OCI-LY7 (cell line): ENCODE data around the gene PRICKLE2.

DNA sequence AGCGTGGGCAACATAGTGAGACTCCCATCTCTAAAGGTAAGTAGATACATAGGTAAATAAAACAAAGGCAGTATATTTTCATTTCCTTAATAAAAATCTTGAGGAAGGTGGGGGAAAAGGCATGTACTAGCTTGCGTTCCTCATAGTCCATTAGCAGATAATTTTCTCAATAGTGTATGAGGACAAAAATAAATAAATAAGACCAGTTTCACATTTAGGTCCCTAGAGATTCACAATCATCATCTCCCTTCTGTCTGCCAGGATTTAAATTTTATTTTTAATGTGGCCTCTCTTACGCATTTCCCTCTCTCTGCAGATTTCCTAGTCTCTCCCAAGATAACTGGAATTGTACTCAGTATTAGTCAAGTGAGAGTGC, 839.1 kb downstream of the FHIT start:
- PRO-cap, result no peak
- RAMPAGE, long total RNA, result no peak

- PRO-cap, result no peak
- RAMPAGE, long total RNA, result no peak
Observed at GRCh38 chr3:60469469-60469989, 781.7 kb downstream of the FHIT start.

DNA sequence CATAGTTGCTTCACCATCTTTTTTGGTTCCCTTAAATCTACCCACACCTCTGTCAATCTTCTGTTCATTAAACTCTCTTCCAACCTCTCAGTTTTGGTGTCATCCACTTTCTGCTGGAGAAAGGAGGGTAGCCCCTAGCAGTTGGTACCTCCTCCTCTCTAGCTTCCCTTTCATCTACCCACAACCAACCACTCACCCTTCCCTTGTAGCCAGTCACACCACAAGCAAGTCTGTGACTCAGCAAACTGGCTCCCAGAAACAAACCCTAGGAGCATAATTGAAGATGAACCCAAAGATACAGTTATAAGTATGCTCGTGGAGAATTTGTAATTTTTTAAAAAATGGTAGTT, 318.6 kb downstream of the FHIT start:
- PRO-cap, result no peak
- RAMPAGE, long total RNA, result no peak

- PRO-cap, result no peak
- RAMPAGE, long total RNA, result no peak
Observed at GRCh38 chr3:61593882-61594576, 32.7 kb downstream of the PTPRG start.

DNA sequence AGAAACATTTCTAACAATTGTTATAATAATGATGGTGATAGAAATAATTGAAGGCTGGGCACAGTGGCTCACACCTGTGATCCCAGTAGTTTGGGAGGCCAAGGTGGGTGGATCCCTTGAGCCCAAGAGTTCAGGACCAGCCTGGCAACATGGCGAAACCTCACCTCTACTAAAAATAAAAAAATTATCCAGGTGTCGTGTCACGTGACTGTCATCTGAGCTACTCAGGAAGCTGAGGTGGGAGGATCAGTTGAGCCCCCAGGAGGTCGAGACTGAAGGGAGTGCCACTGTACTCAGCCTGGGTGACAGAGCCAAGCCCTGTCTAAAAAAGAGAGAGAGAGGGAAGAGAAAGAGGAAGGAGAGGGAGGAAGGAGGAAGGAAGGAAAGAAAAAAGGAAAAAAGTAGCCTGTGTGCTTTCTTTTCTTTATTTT, 140.2 kb downstream of the PTPRG start:
- PRO-cap, result no peak
- RAMPAGE, long total RNA, result no peak

DNA sequence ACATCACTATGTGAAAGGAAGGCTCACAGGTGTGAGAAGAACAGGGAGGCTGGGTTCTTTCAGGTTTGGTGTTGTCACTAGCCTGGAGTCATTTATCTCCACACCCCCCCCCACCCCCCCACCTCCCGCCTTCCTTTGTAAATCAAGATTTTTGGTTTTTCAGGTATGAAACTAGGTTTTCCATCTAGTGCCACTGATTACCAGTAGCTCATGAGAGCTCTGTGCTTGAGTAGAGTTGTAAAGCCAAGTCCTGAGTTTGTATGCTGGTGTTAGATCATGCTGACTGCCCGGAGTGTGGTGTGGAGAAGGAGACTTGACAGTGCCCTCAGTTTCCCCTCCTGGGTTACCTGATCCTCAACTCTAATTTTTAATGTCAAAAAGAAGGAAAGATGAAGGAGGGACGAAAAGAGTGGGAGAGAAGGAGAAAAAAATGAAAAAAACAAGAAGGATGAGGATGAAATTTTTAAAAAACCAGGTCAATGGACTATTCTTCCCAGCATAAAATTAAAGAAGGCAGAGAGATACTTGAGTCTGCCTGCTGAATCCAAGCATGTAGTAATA, 236.2 kb downstream of the PTPRG start:
- PRO-cap, result no peak
- RAMPAGE, long total RNA, result no peak

- PRO-cap, result no peak
- RAMPAGE, long total RNA, result no peak
Observed at GRCh38 chr3:61885665-61886063, 324.3 kb downstream of the PTPRG start.

DNA sequence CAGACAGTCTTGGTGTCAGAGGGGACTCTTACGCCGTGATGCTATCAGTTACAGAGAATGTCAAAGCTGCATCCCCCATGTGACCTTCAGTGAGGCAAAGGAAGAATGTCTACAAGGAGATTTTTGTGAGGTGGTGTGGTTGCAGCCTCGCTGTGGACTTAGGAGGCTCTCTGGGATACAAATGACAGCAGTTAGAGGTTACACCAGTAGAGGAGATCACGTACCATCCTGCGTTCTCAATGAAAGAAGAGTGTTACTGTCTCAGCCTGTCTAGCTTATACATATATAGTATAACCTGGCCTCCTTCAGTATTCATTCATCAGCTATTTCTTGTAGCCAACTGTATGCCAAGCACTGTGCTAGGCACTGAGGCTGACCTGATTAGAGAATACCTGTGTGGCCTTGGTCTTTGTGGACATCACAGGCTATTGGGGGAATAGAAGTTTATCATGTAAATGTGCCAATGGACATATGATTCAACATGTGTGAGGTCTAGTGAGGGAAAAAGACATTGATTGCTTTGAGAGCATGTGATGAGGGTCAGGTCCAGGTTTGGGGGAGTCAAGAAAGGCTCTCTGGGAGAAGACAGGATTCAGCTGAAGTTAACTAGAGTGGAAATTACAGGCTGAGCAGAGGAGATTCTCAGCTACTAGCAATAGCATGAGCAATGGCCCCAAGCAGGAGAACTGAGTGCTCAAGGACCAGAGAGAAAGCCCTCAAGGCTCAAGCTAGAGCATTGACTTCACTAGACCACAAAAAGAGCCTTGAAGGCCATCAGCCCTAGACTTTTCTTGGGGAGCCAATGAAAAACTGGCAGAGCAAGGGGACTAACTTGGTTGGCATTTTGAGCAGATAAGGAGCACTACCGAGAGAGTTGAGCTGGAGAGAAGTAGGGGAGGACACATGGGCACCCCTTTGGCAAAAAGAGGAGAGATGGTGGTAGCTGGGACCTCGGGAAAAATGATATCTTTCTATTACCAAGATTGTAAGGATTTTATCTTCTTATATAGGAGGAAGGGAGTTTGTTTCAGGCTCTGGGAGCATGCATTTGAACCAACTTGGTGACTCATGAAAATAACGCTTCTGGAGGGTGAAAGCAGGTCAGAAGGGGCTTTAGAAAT, 223.3 kb upstream of the C3orf14 start:
- PRO-cap, result no peak
- RAMPAGE, long total RNA, result no peak

GRCh38 chr3:62607589-62608266, 234.4 kb upstream of the FEZF2 start:
- PRO-cap, result no peak
- RAMPAGE, long total RNA, result no peak

DNA sequence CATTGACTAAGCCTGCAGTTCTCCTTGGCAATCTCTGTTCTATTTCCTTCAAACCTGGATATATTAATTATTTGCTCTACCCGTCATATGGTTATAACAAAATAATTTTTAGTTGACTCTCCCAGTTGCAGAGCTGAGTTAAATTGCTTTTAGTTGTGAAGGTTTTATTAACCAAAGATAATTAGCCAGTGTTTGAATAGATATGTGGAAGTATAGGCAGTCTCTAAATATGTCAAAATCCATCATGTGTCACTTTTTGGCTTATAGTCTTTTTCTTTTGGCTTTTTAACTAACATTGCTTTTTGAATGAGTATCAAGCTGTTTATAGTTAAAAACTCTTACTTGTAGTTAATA, 118.6 kb upstream of the SYNPR start:
- PRO-cap, result no peak
- RAMPAGE, long total RNA, result no peak

DNA sequence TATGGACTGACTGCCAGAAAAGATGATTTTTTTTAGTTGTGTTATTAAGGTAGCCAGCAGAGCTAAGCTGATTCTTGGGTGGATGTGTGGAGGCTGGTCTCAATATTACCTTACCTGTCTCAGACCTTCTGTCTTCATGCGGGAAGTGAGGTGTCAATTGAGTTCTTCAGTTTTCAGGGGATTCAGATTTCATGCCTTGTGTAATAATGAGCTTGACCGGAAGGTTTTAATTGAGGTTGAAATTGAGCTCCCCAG, 54.7 kb downstream of the PSMD6 start:
- PRO-cap, result no peak
- RAMPAGE, long total RNA, result no peak

- PRO-cap, result no peak
- RAMPAGE, long total RNA, result no peak
Observed at GRCh38 chr3:64015363-64015684, 8.0 kb downstream of the PSMD6 start.

DNA sequence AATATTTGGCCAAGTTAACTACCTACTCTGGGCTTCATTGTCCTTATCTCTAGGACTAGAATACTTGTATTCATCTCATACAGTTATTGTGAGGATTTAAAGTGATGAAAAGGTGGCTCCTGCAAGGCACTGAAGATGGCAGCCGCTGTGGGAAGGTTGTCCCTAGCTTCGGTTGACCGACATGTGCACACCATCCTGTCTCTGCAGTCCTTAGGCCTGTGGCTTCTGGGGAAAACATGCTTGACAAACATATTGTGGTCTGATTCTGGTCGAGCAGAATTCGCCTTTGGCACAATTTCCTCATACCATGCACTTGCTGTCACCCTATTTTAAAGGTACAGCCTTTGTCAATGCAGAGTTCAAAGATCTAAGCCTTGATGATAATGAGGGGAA, 51.0 kb downstream of the PRICKLE2 start:
- PRO-cap, result no peak
- RAMPAGE, long total RNA, result no peak

- PRO-cap, result bidirectional peak, plus-strand start at chr3:64225498, minus-strand start at chr3:64225347
- RAMPAGE, long total RNA, result no peak
Observed at GRCh38 chr3:64224809-64225867, at the start of gene PRICKLE2. Gene PRICKLE2, minus strand, starts transcription at chr3:64225466.

- PRO-cap, result no peak
- RAMPAGE, long total RNA, result no peak
Observed at GRCh38 chr3:64622058-64622742, 65.6 kb downstream of the ADAMTS9 start.

GRCh38 chr3:64696918-64697314, 9.1 kb upstream of the ADAMTS9 start:
- PRO-cap, result no peak
- RAMPAGE, long total RNA, result no peak

- PRO-cap, result no peak
- RAMPAGE, long total RNA, result no peak
Observed at GRCh38 chr3:64890061-64890408, 202.2 kb upstream of the ADAMTS9 start.

GRCh38 chr3:64907913-64908941, 220.4 kb upstream of the ADAMTS9 start:
- PRO-cap, result no peak
- RAMPAGE, long total RNA, result no peak

- PRO-cap, result no peak
- RAMPAGE, long total RNA, result no peak
Observed at GRCh38 chr3:65020223-65020567, 332.4 kb upstream of the ADAMTS9 start.

- PRO-cap, result no peak
- RAMPAGE, long total RNA, result no peak
Observed at GRCh38 chr3:65025788-65026110, 337.9 kb upstream of the ADAMTS9 start.